H9 (cell line): ENCODE data around the genes GPR25 and INAVA.

GRCh38 chr1:200653125-200653569 is 16.6 kb downstream of the DDX59 start:
- PRO-cap = no peak

DNA sequence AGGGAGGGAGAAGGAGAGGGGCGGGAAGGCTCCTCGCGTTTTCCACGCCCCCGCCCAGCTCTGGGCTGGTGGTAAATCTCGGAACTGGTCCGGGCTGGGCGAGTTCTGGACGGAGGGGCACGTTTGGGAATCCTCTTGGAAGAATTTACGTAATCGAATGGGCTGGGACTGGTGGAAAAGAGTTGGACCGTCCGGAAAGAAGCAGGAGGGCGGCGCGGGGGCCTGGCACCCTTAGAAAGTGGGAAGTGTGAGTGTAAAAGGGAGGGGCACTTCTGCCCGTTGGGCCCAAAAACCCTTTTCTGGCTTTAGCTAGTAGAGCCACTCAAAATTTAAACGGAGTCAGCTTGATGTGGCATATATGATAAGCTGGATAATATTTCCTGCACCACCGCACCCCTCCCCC is 334 bp upstream of the DDX59 start:
- PRO-cap = bidirectional peak, plus-strand start at position 174 of the sequence, minus-strand start outside the sequence

DNA sequence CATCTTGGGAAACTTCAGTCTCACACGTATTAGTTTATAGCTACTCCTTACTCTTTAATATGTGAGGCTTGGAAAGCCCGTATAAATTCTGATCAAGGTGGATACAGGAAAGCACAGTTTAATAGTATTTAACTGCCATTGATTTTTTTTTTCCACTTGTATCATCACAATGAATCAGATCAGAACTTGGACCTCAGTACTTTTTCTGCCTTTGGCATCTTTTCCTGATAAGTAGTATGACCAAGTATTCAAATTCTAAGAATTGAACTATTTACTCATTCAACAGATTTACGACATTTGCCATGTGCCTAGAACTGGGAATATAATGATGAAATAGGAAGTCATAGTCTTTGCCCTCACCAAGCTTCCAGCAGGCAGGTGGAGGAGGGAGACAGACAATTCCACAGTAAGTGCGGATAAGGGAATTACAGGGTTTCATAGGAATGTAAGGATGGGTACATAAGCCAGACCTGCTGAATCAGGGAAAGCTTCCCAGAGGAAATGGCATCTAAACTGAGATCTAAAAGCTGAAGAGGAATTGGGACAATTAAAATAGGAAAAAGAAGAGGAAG is 5.1 kb upstream of the DDX59 start:
- PRO-cap = no peak

DNA sequence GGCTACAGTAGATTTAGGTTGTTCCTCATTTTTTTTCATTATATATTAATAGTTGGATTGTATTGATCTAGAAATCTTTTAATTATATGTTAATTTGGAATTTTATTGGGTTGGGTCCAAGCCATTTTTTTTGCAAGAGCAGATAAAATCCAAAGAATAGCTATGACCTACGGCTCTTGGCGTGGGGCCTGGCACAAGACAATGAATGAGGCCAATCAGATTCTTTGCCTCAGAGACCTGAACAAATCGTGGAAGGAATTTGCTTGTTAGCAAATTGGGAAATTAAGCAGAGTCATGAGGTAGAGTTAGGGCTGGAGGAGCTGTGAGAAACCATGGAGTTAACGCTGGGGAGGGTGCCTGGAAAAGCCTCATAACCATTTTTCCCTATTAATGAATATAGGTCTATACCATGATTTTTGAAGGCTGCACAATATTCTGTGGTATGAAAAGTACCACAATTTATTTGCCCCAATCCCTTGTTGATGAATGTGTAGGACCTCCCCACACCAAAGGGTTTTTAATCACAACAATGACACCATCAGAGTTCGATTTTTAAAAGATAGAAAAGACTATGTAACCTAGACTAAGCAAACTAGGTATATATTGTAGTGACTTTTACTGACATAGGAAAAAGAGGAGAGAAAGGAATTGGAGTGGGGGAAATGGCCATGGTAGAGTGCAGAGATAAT is 40.2 kb downstream of the CAMSAP2 start:
- PRO-cap = no peak

DNA sequence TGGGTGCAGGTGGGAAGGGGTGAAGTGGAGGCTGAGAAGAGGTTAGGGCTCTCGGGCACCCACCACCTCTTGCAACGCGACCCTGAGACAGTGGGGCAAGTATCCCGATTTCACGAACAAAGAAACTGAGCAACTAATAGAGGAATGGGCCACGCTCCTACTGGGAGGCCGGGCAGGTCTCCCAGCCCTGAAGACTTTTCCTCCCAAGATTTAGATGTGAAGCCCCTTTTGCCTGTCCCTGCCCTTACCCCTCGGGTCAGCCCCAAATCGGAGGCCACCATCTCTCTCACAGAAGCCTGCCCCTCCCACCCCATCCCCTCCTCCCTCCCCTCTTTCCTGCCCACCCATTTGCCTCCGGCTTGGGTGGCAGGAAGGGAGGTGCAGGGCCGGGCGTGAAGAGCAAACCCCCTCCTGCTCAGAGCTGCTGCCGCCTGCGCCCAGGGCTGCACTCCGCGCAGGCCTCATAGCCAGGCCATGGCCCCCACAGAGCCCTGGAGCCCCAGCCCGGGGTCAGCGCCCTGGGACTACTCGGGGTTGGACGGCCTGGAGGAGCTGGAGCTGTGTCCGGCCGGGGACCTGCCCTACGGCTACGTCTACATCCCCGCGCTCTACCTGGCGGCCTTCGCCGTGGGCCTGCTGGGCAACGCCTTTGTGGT is at the start of gene GPR25:
Gene GPR25 (plus strand): TSS at position 418 of the 656 bp plus-strand sequence.
- PRO-cap = no peak

- PRO-cap = unidirectional peak, plus-strand start at chr1:200894903
These were observed at the start of gene INAVA for GRCh38 chr1:200894340-200895478. TSS of gene INAVA (plus strand) at chr1:200894900.

GRCh38 chr1:200895777-200896497 is 1.2 kb downstream of the INAVA start:
- PRO-cap = no peak

GRCh38 chr1:201275157-201275852 is 8.0 kb upstream of the PKP1 start:
- PRO-cap = no peak

- PRO-cap = no peak
These were observed 2.4 kb downstream of the PKP1 start for GRCh38 chr1:201285544-201286270.

DNA sequence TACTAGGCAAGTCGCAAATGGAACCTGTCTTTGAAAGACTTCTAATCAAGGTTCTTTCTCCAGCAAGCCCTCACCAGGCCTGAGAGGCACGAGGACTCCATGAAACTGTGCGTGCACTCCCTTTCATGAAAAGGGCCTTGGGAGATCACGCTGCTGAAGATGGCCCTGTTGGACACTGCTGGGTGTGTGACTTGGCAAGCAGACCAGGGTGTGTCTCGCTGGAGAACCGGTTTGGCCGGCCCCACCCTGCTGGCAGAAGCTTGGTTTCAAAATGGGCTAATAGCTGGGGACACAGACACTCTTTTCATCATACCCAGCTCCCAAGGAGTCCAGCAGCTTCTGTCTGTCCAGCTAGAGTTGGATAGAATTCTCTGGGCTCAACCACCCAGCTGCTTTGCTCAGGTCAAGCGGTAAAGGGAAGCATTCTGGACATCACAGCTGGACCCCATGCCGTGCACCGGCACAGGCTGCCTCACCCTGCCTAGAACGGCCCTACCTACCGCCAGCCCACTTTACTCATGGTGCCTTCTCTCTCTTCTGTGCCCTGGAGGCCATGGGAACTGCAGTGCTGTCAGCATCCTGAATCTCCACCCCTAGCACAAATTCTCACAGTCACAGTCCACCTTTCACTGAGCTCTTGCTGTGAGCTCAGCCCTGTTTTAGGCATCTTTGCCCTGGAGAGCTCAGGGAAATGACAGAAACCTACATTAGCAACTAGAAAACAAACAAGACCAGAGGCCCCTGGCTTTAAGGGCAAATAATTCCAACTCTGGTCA is 24.6 kb downstream of the PKP1 start:
- PRO-cap = no peak

DNA sequence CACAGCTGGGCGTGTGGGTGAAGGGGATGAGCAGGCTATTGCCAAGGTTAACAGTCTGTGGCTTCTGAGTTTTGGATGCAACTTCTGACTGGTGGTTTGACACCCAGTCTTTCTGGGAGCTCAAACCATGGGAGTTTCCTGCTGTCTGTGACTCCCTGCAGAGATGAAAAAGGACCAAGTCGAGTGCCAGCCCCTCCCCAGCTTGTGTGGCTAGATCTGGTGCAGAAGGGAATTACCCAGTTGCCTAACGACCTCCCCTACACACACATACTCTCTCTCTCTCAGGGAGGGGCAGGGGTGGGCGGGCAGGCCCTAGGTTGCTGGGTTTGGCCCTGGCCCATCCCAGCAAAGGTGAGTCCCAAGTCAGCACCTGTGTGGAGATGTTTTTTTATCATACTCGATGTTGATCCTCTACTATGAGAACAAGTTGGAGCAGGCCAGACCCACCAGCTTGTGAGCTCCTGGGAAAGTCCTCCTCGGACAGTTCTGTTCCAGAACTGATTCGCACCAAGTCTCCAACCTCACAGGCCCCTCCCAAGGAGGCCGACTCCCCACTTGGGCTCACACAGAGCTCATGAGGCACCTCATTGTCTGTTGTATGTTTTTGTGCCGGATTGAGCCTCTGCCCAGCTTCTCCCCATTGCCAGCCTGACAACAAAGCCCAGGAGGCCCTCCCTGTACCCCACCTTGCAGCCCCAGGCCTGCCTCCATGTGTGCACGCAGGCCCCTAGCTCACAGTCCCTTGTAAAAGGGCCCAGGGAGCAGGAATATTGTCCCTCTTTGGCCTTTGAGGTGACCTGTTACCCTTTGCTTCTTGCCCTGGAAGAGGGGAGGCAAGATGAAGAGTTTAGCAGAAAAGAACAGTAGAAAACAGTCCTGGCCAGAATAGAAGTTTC is 28.4 kb downstream of the PKP1 start:
- PRO-cap = no peak

DNA sequence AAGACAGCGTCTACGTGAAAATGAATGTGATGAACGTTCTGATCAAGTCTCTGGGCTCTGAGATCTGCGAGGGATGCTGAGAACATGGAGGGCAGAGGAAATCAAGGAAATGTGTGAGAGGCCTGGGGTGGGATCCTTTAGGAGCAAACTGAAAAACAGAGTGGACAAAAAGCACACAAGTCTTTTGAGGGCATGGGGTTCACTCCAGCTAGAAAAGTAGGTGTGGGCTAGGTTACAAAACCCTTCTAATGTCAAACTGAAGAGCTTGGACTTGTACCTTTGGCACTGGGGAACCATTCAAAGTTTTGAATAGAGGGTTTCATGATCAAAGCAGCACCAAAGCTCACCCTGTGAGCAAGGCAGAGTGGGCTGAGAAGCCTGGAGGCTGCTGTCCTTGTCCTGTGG is 42.7 kb downstream of the PKP1 start:
- PRO-cap = no peak

DNA sequence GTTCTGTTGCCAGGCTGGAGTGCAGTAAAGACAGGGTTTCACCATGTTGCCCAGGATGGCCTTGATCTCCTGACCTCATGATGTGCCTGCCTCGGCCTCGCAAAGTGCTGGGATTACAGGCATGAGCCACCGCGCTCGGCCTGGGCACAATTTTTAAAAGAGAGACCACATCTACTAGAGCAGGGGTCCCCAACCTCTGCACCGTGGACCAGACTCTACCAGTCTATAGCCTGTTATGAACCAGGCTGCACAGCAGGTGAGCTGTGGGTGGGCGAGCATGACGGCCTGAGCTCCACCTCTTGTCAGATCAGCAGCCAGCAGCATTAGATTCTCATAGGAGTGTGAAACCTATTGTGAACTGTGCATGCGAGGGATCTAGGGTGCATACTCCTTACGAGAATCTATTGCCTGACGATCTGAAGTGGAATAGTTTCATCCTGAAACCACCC is 20.8 kb downstream of the TNNT2 start:
- PRO-cap = no peak

- PRO-cap = no peak
These were observed 12.4 kb downstream of the TNNT2 start for GRCh38 chr1:201364948-201365576.

GRCh38 chr1:201377864-201378306 is 405 bp upstream of the TNNT2 start:
- PRO-cap = no peak

DNA sequence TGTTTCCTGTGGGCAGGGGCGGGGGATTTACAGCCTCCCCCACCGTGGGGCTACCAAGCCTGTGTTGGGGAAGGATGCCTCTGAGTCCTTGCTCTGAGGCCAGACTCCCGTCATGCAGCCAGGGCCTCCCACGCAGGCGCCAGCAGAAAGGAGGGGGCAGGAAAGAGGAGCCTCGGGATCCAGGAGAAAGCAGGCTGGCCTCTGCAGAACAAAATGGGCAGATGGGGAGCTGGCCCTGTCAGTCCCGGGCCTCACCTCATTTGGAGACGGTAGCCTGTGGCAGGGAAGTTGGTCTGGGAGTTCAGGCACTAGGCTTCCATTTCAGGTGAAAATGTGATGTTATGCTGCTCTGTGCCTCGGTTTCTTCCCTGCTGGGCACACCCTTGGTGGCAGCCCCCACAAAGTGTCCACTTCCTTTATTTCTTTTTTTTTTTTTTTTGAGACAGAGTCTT is 17.9 kb downstream of the PHLDA3 start:
- PRO-cap = no peak

DNA sequence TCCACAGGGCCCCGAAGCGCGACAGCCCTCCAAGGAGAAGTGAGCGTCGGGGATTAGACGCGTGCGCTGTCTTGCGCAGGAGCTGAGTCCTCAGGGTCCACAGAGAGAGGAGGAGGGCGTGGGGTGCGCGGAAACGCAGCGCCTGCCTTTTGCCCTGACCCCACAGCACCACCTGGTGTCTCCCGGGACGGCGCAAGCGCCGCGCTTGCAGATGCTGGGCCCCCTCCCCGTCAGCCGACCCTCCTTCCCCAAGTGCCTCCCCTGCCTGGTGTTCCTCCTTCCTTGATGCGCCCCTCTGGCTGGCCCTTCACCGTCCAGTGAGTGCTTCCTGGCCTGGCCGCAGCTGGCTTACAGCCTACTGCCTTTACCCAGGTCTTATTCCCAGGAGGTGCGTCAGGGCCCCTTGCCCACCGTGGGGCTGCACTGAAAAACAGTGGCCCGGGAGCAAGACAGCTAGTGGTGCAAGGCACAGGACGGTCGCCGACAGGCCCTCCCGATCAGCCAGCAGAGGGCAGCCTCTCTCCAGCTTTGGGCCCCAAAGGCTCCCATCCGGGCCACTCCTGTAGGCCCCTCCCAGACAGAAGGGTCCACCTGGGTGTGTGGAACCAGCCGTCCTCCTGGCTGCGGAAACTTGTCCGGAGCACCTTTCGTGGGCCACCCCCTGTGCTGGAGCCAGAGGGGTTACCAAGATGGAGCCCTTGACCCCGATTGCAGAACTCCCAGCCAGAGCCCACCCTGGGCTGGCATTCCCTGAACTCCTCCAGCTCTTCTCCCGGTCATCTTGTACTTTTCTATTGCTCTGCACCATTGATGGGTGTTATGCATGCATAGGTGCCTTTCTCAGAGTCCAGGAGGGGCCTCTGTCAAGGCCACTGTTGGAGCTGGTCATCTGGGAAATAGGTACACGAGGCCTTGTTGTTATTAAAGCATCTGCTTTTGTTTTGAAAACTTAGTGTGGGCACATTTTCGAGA is 13.0 kb upstream of the PHLDA3 start:
- PRO-cap = no peak

GRCh38 chr1:201498411-201498776 is 8.5 kb downstream of the CSRP1 start:
- PRO-cap = no peak

DNA sequence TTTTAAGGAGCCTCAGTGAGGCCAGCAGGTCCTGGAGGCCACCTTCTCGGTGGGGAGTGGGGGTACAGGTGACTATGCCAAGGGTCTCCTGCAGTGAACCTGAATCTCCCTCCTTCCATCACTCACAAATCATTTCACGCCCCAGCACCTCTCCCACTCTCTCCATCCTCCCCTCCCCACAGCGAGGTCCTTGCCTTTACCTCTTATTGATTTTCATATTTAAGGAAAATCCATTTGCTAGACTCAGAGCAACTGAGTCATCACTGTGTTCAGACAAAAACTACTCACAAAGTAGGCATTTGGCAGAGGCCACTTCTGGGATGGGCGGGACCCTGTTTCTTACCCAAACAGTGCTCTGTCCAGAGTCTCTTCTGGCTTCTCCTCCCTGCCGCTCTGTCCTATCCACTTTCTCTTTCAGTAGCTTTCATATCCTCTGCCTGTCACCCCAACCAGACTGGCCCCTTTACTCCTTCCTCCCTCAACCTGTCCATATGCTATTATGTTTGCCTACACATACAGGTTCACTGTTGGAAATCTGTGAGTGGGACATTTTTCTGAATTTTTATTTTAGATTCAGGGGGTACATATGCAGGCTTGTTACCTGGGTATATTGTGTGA is 2.4 kb upstream of the NAV1 start:
- PRO-cap = no peak

- PRO-cap = bidirectional peak, plus-strand start at chr1:201650318, minus-strand start at chr1:201650255; bidirectional peak, plus-strand start at chr1:201650668, minus-strand start at chr1:201650503; bidirectional peak, plus-strand start at chr1:201650698, minus-strand start at chr1:201650697
These were observed 111.1 kb downstream of the NAV1 start for GRCh38 chr1:201649646-201650787.